Vein endothelial cell (primary cell): ENCODE measurements around a stretch of chr1.

DNA sequence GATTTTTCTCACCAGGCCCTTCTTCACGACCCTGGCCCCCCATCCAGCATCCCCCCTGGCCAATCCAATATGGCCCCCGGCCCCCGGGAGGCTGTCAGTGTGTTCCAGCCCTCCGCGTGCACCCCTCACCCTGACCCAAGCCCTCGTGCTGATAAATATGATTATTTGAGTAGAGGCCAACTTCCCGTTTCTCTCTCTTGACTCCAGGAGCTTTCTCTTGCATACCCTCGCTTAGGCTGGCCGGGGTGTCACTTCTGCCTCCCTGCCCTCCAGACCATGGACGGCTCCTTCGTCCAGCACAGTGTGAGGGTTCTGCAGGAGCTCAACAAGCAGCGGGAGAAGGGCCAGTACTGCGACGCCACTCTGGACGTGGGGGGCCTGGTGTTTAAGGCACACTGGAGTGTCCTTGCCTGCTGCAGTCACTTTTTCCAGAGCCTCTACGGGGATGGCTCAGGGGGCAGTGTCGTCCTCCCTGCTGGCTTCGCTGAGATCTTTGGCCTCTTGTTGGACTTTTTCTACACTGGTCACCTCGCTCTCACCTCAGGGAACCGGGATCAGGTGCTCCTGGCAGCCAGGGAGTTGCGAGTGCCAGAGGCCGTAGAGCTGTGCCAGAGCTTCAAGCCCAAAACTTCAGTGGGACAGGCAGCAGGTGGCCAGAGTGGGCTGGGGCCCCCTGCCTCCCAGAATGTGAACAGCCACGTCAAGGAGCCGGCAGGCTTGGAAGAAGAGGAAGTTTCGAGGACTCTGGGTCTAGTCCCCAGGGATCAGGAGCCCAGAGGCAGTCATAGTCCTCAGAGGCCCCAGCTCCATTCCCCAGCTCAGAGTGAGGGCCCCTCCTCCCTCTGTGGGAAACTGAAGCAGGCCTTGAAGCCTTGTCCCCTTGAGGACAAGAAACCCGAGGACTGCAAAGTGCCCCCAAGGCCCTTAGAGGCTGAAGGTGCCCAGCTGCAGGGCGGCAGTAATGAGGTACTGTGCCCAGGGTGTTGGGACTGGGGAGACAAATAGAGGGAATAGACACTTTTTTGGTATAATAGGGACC is 859 bp downstream of the ZBTB48 start:
- CAGE, long polyA plus RNA: no peak

DNA sequence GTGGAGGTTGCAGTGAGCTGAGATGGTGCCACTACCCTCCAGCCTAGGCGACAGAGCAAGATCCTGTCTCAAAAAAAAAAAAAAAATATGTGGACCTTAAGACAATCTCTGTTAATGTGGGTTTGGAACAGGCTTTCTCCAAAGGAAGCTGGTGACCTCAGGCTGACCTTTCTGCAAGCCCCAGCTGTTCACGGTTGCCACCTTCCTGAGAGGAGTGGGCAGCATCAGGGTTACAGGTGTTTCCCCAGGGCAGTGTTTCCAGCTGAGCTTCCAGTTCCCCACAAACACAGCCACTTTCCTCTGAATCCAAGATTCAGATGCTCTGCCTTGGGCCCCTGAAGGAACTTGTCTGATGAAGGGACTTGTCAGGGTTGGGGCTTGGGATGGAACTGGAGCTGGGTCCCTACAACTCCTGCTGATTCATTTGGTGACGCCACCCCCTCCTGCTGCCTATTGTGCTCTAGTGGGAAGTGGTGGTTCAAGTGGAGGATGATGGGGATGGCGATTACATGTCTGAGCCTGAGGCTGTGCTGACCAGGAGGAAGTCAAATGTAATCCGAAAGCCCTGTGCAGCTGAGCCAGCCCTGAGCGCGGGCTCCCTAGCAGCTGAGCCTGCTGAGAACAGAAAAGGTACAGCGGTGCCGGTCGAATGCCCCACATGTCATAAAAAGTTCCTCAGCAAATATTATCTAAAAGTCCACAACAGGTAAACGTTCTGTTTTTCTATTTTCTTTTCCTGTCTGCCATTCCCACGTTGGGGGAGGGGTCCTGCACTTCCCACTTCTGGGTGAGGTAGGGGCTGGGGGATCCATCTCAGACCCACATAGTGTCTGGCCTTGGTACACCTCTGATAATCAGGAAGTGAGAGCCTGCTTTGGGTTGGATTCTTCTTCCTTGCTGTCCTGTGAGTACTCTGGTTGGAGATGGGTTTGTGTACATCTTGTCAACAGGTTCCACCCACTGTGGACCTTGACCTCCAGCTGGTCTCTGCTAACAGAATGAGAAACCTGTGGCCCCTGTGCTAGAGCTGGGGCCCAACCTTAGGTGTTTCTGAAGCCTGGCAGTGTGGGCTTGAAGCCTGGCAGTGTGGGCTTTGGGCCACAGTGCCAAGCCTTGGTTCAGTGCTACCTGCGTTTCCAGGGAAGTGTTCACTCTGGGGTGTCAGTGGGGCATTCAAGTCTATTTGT is 2.2 kb downstream of the ZBTB48 start:
- CAGE, long polyA plus RNA: no peak

DNA sequence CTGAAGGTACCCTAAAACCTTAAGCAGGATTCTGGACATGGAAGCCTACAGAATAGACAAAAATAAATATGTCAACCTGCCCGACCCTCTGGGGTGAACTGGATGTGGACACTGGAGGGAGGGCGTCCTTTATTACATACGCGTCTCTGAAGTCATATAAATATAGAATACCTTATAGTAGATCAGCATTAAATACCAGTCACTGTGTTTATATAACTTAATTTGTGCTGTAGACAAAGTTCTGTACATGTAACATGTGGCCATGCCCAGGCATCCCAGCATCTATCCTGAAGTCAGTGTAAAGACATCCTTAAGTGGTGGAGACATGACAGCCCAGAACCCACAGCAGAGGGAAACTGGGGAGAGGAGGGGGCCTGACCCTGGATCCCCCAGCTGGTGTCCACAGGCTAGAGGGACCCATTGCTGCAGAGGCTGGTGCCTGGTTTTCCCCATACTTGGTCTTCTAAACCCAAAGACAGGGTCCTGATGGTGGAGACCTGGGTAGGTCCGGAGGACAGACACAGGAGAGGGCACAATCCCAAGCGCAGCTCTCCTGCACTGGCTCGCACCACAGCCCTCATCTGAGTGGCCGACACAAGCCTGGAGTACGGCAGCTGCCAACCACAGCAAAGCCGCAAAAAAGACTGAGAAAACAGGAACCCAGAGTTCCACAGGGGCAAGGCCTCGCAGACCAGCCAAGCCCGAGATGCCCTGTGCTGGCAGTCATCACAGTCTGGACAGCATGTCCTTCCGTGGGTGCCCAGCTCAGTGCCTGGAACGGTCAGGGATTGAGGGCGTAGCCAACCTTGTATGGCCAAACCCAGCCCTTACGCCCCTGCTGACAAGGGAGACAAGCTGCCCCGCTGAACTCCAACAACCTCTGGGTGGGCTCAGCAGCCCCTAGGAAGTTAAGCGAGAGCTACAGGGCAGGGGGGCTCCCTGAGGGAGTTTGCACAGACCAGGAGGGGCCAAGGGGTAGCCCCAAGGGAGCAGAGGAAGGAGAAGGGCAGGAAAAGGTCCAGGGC is 11.3 kb downstream of the ZBTB48 start:
- CAGE, long polyA plus RNA: no peak

- CAGE, long polyA plus RNA: no peak
These were observed 1.6 kb upstream of the KLHL21 start for GRCh38 chr1:6604266-6604658.

DNA sequence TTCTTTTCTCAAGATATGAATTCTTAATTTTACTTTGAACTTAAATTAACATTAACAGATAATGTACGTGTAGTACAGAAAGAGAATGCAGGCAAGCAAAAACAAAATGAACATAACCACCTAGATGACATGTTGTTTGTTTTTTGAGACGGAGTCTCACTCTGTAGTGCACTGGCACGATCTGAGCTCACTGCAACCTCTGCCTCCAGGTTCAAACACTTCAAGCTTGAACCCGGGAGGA is 2.6 kb upstream of the KLHL21 start:
- CAGE, long polyA plus RNA: no peak

DNA sequence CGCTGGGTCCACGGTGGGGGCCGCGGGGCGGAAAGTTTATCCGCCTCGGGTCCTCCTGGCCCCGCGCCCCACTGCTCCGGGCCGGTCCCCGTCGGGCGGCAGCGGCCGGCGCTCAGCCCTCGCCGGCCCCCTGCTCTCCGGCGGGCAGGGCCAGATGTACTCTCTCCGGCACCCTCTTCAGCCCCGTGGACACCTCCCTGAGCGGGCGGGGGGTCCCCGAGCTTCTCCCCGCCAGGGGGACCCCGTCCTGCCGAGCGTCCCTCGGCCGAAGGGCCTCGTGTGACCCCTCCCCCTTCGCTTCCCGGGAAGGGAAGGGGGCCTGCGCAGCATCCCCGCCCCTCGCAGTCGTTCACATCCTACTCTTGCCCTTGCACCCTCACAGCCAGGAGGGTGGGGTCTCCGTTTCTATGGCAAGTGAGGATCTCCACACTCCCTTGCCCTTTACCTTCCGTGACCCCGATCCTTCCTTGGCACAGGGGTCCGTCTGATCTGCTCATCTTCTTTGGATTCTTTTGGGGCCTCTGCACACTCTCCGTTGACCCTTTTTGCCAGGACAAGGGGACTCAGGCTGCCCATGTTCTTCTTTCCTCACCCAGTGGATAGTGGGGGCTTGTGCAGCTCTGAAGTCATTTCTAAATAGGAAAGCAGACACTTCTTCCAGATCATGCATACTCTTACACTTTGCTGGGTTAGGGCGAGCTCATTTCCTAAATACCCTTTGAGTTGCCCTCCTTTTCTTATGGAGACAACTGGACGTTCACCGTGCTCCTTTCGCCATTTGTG is 896 bp downstream of the CAMTA1 start:
- CAGE, long polyA plus RNA: no peak

- CAGE, long polyA plus RNA: no peak
These were observed 80.9 kb downstream of the CAMTA1 start for GRCh38 chr1:6866144-6866526.

DNA sequence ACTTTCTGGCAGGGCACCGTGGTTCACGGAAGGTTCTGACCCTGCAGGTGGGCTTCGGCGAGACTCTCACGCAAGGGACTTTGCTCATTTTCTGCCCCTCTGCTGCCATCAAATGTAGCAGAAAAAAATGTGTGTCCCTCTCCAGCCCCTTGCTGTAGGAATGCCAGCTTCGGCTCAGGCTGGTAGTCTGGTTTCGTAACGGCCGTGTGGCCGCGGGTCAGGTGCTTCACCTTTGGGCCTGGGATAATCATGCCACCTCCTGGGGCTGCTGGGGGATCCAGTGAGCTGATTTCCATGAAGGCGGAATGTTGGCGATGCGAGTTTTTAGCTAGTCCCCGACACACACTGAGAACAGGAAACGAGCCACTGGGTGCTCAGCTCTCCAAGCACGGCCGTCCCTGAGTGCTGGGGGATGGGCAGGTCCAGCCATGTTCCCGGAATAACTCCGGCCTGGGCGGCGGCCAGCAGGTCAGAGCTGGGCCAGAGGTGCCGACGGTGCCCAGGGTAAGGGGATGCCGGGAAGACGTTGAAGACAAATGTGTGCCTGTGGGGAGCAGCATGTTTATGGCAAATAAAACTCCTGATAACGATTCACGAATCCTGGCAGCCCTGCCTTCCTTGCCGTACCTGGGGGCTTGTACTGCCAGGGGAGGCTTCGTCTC is 364.2 kb downstream of the CAMTA1 start:
- CAGE, long polyA plus RNA: no peak

GRCh38 chr1:7471585-7472360 is 299.3 kb upstream of the VAMP3 start:
- CAGE, long polyA plus RNA: no peak

DNA sequence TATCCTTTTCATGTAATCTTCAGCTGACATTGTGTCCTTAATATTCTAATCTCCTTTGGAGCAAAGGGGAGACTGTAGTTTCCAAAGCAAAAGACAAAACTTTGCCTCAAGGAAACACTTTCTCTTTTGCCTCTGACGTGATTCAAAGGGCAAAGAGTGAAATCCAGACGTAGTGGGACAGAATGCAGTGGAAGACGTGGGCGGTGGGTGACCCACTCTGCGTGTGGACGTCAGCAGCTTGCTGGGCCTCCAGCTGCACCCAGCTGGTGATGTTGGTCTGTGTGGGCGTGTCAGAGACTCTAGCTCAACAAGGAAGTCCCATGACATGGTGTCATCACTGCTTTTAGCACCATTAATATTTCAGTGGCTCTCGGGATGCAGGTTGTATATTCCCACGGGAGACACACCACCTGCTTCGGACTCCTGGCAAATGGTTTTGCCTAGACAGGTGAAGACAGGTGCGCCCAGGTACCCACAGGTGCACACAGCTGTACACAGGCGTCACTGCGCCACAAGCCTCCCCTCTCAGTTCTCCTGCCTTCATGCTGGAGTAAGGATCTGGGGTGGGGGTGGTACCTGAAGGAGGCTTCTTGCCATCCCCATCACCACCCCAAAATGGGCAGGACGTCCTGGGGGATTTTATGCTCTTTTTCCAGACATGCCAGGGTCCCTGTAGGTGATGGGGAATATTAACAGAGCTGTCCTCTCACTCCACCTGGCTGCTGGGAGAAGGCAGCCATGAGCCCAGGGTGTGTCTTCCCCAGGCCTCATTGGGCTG is 292.1 kb upstream of the VAMP3 start:
- CAGE, long polyA plus RNA: no peak

GRCh38 chr1:7938128-7938523 is 2.5 kb downstream of the TNFRSF9 start:
- CAGE, long polyA plus RNA: no peak

GRCh38 chr1:8013071-8013425 is 13.1 kb downstream of the ERRFI1 start:
- CAGE, long polyA plus RNA: no peak

DNA sequence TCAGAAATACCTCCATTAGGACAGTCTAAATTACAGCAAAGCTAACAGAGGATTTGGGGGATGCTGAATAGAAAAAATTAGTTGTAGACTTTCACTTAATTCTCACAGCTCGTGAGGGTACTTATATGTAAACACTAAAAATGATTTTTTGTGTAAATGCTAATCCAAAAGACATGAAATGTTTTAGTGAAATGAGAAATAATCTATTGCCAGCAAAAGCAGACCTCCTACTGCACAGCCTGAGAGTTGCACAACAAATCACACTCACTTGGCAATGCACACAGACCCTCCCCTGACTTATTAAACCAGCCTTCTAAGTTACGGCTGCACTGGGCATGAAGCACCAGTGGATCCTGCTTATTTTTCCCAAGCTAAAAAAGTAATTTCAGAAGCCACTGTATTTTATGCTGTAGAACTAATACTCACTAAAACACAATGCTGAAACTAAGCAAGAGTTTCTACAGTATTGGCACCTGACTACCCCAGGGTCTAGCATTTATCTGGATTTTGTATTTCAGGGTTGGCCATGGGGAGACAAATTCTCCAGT is 10.3 kb downstream of the ERRFI1 start:
- CAGE, long polyA plus RNA: no peak

DNA sequence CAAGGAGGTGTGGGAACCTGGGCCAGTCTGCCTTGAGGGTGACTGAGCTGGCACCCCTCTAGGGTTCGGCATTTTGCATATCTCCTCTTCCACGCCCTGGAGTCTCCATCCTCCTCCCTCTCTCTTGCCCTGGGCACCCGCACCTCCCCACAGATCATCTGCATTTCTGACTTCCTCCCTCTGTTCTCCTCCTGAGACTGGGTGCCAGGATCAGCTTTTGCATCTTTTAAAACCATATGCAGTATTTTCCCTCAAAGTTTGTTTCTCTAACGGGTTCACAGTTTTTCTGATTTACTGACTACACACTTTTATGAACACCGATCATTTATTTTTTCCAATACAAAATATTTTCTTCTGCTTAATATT is 107.2 kb upstream of the ERRFI1 start:
- CAGE, long polyA plus RNA: no peak

DNA sequence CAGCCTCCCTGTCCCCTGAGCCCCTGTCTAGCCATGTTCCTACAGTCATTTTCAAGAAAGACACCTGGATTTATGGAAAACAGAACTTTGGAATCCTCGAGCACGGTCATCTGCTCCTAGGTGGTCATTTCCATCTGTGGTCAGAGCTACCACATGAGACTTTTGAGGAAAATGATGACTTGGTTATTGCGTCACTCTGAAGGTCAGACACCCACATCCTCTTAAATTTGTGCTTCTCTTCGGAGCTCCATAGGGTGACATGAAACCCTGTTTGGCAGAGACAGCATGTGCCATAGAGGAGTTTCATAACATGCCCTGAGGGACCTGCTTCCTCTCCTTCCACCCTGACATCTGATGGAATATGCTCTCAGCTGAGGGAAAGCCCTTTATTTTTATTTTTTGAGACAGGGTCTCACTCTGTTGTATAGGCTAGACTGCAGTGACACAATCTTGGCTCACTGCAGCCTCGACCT is 99.2 kb upstream of the SLC45A1 start:
- CAGE, long polyA plus RNA: no peak

DNA sequence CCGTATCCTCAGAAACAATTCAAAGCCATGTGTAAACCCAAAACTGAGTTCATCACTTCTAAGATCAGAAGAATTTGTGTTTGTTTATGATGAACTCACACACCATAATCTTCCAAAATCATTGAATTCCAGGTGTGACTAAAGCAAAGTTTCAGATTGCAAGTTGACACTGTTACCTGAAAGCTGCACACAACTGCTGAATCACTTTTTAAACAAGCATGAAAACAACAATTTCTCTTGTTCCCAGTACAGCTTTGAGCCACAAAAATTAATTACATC is 59.1 kb upstream of the SLC45A1 start:
- CAGE, long polyA plus RNA: no peak

GRCh38 chr1:8263584-8264107 is 54.3 kb upstream of the SLC45A1 start:
- CAGE, long polyA plus RNA: no peak

DNA sequence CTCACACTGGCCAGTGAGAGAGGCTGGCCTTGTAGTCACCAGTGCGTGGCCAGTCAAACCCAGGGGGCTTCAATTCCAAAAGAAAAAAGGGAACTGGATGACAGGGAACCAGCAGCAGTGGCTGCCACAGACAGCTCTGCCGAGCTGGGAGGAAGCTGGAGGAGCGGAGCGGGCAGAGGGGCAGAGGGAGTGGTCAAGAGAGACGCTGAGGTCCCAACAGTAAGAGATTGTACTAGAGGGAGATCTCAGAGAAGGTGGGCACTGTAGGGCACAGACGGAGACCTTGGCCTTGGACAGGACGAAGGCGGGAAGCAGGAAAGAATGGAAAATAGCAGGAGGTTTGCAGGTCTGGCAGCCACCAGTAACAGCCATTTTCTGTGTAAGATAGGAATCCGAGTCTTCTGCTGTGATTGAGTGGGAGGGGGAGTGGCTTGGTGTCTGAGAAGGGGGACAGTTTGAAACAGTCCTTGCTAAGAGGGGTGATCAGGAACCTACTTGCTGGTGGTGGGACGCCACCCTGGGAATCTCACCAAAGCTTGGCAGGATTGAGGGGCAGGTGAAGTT is 35.7 kb upstream of the SLC45A1 start:
- CAGE, long polyA plus RNA: no peak

DNA sequence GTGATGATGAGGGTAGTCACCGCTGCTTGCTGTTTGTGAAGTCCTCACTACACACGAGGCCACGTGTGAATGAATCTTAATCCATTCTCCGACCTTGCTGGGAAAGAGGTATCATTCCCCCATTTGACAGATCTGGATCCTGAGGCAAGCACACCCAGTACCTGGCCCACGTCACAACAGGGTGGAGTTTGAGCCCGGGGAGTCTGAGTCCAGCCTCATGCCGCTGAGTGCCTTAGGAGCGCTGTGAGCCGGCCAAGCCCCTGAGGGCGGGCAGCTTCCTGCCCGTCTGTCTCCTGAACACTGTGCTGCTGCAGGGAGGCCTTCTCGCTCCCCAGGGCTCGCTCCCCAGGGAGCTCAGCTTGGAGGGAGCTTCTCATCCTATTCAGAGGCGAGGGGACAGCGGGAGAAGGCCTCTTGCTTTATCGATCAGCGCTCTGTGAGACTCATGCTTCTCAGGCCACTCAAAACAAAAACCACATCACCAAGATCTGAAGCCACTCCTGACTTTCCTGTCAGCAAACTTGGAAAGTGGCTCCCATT is 29.8 kb downstream of the SLC45A1 start:
- CAGE, long polyA plus RNA: no peak

DNA sequence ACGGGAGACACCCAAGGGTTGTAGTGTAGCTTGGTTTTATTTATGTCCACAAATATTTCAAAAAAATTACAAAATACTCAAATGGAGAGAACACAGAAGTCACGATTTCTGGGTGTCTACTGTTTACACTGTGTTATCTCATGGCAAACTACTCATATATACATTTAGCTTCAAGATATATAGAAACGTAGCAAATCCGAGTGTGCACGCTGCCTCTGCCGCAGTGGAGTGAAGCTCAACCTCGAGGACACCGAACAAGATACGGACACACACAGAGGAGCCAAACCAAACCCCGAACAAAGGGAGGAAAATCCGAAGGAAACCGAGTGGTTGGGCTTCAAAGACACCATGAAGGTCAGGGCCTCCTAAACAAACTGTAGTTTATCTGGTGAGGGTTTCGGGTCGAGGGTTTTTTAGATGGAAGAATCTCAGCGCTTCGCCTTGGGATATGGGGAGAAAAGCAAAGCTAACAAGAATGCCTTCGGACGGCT is 34.5 kb downstream of the SLC45A1 start:
- CAGE, long polyA plus RNA: no peak